Endothelial cell of umbilical vein (primary cell): ENCODE data around the genes TFAP2E, CLSPN and DNALI1.

- PRO-cap = unidirectional peak, plus-strand start at chr1:35573314
CAGE:
- cytosol, long polyA minus RNA = no peak
- cytosol, long polyA plus RNA = no peak
- long polyA plus RNA = no peak
- nucleus, long polyA minus RNA = no peak
- nucleus, long polyA plus RNA = no peak
These were observed at the start of gene TFAP2E for GRCh38 chr1:35573144-35573582. Gene TFAP2E, plus strand, starts transcription at chr1:35573314.

DNA sequence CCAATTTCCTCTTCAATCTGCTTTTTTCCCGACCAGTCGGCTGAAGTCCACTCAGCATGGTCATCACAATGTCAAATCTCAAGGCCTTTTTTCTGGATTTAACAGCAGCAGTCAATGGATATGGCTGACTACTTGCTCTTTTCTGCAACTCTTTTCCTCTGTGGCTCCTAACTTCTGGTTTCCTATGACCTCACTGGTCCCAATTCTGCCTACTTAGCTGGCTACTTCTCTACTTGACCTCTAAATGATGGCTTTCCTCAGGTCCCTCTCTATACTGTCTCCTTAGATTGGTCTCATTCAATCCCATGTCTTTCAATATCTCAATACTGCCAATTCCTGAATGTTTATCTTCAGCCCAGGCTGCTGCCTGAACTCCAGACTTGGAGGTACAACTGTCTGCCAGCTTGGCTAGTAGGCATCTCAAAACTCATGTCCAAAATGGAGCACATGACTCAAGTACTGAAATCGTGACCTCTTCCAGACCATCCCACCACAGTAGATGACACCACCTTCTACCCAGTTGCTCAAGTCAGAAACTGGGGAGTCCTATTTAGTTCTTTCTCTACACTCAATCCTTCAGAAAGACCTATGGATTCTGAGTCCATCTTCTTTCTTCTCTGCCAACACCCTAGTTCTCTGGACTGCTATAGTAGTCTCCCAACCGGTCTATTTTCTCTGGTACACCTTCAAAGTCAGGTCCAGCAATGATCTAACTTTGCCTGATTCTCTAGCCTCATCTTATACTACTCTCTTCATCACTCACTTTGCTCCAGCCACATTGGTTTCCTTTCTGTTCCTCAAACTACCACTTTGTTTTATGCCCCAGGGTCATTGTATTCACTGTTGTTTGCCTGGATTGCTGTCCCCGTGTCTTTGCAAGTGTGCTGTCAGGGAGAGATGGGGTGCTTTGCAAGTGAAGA lies 23.4 kb downstream of the TFAP2E start:
- PRO-cap = no peak
CAGE:
- cytosol, long polyA minus RNA = no peak
- cytosol, long polyA plus RNA = no peak
- long polyA plus RNA = no peak
- nucleus, long polyA minus RNA = no peak
- nucleus, long polyA plus RNA = no peak

GRCh38 chr1:35640236-35641127 lies 844 bp downstream of the PSMB2 start:
- PRO-cap = no peak
CAGE:
- cytosol, long polyA minus RNA = no peak
- cytosol, long polyA plus RNA = no peak
- long polyA plus RNA = no peak
- nucleus, long polyA minus RNA = no peak
- nucleus, long polyA plus RNA = no peak

GRCh38 chr1:35769823-35770314 lies at the start of gene CLSPN:
Gene CLSPN, minus strand, starts transcription at chr1:35769978.
- PRO-cap = bidirectional peak, plus-strand start at chr1:35770131, minus-strand start at chr1:35769964
CAGE:
- cytosol, long polyA minus RNA = start-site peak on the minus strand at chr1:35769958-35769968, 30 reads
- cytosol, long polyA plus RNA = start-site peak on the minus strand at chr1:35769855-35769884, 20 and 41 reads in 2 replicates; start-site peak on the minus strand at chr1:35769934-35769950, 16 and 42 reads in 2 replicates
- long polyA plus RNA = start-site peak on the minus strand at chr1:35769850-35769883, 33 and 36 reads in 2 replicates; start-site peak on the minus strand at chr1:35769937-35769974, 41 and 55 reads in 2 replicates
- nucleus, long polyA minus RNA = start-site peak on the minus strand at chr1:35769943-35769980, 255 reads
- nucleus, long polyA plus RNA = start-site peak on the minus strand at chr1:35769855-35769972, 42 and 98 reads in 2 replicates

DNA sequence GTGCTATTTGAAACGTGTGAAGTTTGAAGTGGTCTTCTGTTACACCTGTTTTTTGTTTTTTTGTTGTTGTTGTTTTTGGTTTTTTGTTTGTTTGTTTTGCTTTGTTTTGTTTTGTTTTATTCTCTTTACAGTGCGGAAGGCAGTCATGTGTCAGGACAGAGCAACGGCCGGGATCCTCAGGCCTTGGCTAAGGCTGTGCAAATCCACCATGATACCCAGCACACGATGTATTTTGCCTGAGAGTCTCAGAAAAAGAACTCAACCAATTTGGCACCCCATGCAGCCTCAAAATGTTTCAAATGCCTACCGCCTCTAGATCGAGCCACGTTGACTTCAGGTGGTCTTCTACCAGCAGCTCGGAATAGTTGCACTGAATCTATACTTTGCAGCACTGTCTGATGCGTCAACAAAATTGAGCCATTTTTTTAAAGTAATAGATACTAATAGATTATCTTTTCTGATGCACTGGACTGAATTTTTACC lies 29.6 kb upstream of the AGO1 start:
- PRO-cap = no peak
CAGE:
- cytosol, long polyA minus RNA = no peak
- cytosol, long polyA plus RNA = no peak
- long polyA plus RNA = no peak
- nucleus, long polyA minus RNA = no peak
- nucleus, long polyA plus RNA = no peak

DNA sequence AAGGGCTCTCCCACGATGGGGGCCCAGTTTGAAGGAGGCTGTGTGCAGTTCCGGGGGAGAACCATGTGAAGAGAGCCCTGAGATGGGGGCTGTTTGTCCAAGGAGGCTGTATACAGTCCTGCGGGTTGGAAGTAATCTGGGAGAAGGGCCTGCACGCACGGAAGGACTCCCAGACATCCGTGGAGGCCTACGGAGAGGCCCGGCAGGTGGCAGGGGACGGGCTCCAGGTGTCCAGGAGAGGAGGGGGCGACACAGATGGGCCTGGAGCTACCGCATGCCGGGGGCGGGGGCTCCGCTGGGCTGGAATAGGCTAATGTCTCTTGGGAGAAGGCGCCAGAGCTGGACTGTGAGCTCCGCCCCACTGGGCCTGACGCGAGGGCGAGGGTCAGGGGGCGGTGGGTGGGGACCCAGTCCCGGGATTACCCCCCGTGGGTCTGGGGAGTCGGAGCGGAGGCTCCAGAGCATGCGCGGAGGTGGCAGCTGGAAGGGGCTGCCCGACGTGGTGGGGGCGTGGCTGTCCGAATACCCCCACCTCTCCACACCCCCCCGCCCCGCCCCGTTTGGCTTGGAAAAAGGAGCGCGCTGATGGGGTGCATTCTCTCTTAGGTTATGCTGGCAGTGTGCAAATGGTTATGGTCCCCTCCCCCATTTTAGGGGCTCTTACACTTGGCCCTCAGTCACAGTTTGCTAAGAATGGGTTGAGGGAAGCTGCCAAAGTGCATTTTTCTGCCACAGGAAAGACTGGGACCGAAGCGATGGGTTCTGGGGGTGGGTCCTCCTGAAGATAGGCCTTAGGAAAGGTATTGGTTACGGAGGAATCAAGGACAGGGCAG lies 756 bp downstream of the AGO1 start:
- PRO-cap = no peak
CAGE:
- cytosol, long polyA minus RNA = no peak
- cytosol, long polyA plus RNA = no peak
- long polyA plus RNA = no peak
- nucleus, long polyA minus RNA = no peak
- nucleus, long polyA plus RNA = no peak

DNA sequence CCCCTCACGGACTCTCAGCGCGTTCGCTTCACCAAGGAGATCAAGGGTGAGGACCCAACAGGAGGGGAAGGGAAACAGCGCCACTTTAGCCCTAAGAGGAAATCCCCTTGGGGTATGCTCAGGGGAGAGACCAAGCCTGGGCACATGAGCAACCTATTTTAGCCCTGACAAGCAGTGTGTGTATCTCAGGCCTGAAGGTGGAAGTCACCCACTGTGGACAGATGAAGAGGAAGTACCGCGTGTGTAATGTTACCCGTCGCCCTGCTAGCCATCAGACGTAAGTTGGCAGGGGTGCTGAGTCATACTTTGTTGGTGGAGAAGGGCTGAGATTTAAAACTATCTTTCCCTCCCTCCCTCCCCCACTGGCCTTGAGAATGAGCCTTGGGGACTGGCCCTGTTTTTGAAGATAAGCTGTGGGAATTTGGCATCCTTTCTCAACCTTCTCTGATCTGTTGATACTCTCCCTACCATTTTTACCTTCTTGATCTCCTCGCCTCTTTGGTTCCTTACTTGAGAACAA lies 11.2 kb downstream of the AGO1 start:
- PRO-cap = no peak
CAGE:
- cytosol, long polyA minus RNA = no peak
- cytosol, long polyA plus RNA = no peak
- long polyA plus RNA = no peak
- nucleus, long polyA minus RNA = no peak
- nucleus, long polyA plus RNA = no peak

GRCh38 chr1:36115027-36115694 lies 9.9 kb downstream of the COL8A2 start:
- PRO-cap = no peak
CAGE:
- cytosol, long polyA minus RNA = no peak
- cytosol, long polyA plus RNA = no peak
- long polyA plus RNA = no peak
- nucleus, long polyA minus RNA = no peak
- nucleus, long polyA plus RNA = no peak

- PRO-cap = no peak
CAGE:
- cytosol, long polyA minus RNA = no peak
- cytosol, long polyA plus RNA = no peak
- long polyA plus RNA = no peak
- nucleus, long polyA minus RNA = no peak
- nucleus, long polyA plus RNA = no peak
These were observed 785 bp upstream of the MAP7D1 start for GRCh38 chr1:36155013-36155736.

- PRO-cap = bidirectional peak, plus-strand start at chr1:36157545, minus-strand start at chr1:36157268
CAGE:
- cytosol, long polyA minus RNA = no peak
- cytosol, long polyA plus RNA = no peak
- long polyA plus RNA = no peak
- nucleus, long polyA minus RNA = no peak
- nucleus, long polyA plus RNA = no peak
These were observed 1.5 kb downstream of the MAP7D1 start for GRCh38 chr1:36157400-36157932.

DNA sequence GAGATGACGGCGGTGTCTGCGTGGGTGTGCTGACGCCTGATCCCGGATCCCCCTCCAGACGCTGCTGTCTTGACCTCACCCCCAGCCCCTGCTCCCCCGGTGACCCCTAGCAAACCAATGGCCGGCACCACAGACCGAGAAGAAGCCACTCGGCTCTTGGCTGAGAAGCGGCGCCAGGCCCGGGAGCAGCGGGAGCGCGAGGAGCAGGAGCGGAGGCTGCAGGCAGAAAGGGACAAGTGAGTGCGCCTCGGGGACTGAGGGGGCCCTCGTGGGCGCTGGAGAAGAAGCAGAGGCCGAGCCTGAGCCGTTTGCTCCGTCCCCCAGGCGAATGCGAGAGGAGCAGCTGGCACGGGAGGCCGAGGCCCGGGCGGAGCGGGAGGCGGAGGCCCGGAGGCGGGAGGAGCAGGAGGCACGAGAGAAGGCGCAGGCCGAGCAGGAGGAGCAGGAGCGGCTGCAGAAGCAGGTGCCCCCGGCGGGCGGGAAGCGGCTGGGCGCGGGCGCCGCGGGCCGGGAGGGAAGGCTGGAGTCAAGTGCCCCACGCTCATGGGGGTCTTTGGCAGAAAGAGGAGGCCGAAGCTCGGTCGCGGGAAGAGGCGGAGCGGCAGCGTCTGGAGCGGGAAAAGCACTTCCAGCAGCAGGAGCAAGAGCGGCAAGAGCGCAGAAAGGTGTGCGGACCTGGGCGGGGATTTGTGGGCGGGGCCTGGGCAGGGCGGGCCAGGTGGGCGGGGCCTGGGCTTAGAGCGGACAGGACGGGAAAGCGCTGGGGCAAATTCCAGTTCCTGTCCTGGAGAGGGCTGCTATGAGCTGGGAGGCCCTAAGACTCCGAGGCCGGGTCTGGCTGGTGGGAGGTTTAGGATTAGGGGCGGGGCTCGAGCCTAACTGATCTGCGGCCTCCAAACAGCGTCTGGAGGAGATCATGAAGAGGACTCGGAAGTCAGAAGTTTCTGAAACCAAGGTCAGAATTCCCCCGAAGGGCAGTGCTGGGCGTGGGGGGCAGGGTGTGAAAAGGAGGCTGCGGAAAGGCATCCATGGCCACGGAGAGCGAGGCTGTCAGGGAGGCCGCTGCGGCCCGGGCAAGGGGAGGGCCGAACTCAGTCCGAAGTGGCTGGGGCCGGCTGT lies 22.8 kb downstream of the MAP7D1 start:
- PRO-cap = no peak
CAGE:
- cytosol, long polyA minus RNA = no peak
- cytosol, long polyA plus RNA = no peak
- long polyA plus RNA = no peak
- nucleus, long polyA minus RNA = no peak
- nucleus, long polyA plus RNA = no peak

DNA sequence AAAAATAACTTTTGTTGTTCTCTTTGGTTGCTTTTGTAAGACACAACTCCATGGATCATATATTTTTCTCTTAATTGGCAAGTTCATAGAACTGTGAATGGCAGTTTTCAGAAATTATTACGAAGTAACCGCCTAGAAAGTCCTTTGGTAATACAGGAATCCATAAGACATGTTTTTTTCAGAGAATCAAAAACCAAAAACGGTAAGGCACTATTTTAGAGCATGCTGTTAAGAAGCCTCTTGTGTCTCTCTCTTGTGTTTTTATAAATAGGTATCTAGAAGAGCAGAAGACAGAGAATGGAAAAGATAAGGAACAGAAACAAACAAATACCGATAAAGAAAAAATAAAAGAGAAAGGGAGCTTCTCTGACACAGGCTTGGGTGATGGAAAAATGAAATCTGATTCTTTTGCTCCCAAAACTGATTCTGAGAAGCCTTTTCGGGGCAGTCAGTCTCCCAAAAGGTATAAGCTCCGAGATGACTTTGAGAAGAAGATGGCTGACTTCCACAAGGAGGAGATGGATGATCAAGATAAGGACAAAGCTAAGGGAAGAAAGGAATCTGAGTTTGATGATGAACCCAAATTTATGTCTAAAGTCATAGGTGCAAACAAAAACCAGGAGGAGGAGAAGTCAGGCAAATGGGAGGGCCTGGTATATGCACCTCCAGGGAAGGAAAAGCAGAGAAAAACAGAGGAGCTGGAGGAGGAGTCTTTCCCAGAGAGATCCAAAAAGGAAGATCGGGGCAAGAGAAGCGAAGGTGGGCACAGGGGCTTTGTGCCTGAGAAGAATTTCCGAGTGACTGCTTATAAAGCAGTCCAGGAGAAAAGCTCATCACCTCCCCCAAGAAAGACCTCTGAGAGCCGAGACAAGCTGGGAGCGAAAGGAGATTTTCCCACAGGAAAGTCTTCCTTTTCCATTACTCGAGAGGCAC lies 17.1 kb upstream of the SH3D21 start:
- PRO-cap = no peak
CAGE:
- cytosol, long polyA minus RNA = no peak
- cytosol, long polyA plus RNA = no peak
- long polyA plus RNA = no peak
- nucleus, long polyA minus RNA = no peak
- nucleus, long polyA plus RNA = no peak

- PRO-cap = no peak
CAGE:
- cytosol, long polyA minus RNA = no peak
- cytosol, long polyA plus RNA = no peak
- long polyA plus RNA = no peak
- nucleus, long polyA minus RNA = no peak
- nucleus, long polyA plus RNA = no peak
These were observed 853 bp upstream of the SH3D21 start for GRCh38 chr1:36305194-36305836.

DNA sequence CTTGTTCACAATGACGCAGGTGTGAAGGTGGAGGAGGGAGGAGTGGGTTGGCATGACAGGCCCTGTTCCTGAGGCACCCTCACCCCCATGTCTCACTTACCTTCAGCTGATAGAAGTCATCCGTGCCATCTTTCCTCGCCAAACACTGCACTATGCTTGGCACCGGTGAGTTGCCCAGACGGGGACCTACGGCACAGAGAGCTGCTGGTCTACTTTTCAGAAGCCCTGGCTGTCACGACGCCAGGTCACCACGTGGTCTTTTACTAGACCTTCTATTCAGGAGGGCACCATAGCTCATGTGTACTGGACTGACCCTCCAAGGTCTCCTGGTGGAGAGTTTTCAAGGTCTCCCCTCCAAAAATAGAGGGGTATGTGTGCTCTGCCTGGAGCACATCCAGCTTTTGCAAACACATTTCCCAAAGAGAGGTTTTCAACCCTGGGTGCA lies 27.1 kb downstream of the STK40 start:
- PRO-cap = no peak
CAGE:
- cytosol, long polyA minus RNA = no peak
- cytosol, long polyA plus RNA = no peak
- long polyA plus RNA = no peak
- nucleus, long polyA minus RNA = no peak
- nucleus, long polyA plus RNA = no peak

- PRO-cap = no peak
CAGE:
- cytosol, long polyA minus RNA = no peak
- cytosol, long polyA plus RNA = no peak
- long polyA plus RNA = no peak
- nucleus, long polyA minus RNA = no peak
- nucleus, long polyA plus RNA = no peak
These were observed 16.8 kb downstream of the STK40 start for GRCh38 chr1:36368701-36369502.

- PRO-cap = no peak
CAGE:
- cytosol, long polyA minus RNA = no peak
- cytosol, long polyA plus RNA = no peak
- long polyA plus RNA = no peak
- nucleus, long polyA minus RNA = no peak
- nucleus, long polyA plus RNA = no peak
These were observed 19.4 kb upstream of the ZC3H12A start for GRCh38 chr1:37454799-37455541.

- PRO-cap = no peak
CAGE:
- cytosol, long polyA minus RNA = no peak
- cytosol, long polyA plus RNA = no peak
- long polyA plus RNA = no peak
- nucleus, long polyA minus RNA = no peak
- nucleus, long polyA plus RNA = no peak
These were observed 9.3 kb downstream of the ZC3H12A start for GRCh38 chr1:37483380-37484415.

DNA sequence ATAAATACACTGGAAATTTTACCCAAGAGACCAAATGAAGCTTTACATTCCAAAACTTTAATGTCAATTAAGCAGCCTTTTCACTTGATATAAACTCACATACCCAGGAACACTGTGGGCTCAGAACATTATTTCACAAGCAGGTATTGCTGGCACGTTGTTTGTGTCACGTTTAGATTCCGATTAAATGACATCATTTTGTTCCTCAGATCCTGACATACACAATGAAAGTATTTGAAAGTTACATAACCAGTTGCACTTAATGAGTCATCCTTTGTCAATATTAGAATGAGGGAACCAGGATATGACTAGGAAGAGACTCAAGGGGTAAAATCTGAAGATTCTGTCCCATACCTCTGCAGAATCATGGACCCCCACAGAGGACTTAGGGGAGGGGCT lies 19.7 kb downstream of the SNIP1 start:
- PRO-cap = bidirectional peak, plus-strand start at position 311 of the sequence, minus-strand start at position 91 of the sequence
CAGE:
- cytosol, long polyA minus RNA = no peak
- cytosol, long polyA plus RNA = no peak
- long polyA plus RNA = no peak
- nucleus, long polyA minus RNA = no peak
- nucleus, long polyA plus RNA = no peak

DNA sequence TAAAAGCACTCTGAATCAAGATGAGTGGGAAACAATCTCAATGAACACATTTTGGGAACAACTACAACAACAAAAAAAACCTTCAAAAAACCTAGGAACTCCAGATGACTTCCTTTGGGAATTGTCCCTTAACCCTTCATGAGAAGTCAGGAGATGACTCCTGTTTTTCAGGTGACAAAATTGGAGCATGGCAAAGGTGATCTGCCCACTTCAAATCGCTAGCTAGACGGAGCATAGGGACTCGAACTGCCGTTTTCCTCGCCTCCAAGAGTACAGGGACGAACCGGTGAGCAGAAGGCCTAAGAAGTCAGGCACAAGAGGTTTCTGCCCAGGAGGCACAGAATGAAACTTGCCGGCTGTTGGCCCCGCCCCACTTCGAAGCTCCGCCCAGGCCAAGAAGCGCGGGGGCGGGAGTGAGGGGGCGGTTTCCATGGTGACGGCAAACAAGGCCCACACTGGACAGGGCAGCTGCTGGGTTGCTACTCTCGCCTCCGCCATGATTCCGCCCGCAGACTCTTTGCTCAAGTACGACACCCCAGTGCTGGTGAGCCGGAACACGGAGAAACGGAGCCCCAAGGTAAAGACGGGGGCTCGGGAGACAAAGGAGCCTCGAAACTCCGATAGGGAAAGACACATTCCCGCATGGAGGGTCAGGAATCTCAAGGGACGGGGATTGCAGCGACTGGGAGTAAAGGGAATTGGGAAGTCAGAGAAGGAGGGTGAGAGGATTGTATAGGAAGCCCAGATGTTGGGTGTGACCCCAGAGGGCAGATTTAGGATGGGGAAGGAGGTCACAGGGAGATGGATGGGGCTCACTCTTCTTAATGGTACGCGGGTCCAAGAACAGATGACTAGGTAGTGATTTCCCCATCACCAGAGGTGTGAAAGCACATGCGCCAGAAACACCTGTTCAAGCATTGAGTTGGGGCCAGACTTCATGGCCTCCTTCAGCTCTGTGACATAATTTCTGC lies at the start of gene DNALI1:
Gene DNALI1, plus strand, starts transcription at position 442 of the 971 bp plus-strand sequence.
- PRO-cap = bidirectional peak, plus-strand start at position 482 of the sequence, minus-strand start at position 315 of the sequence
CAGE:
- cytosol, long polyA minus RNA = no peak
- cytosol, long polyA plus RNA = no peak
- long polyA plus RNA = no peak
- nucleus, long polyA minus RNA = start-site peak on the plus strand centred at position 453 of the sequence, 59 bp wide, 69 reads
- nucleus, long polyA plus RNA = no peak

GRCh38 chr1:37676725-37677055 lies 13.6 kb downstream of the C1orf109 start:
- PRO-cap = no peak
CAGE:
- cytosol, long polyA minus RNA = no peak
- cytosol, long polyA plus RNA = no peak
- long polyA plus RNA = no peak
- nucleus, long polyA minus RNA = no peak
- nucleus, long polyA plus RNA = no peak